Ishikawa (cell line): ENCODE measurements around the genes PPIAL4G, H2BC21 and BOLA1.

DNA sequence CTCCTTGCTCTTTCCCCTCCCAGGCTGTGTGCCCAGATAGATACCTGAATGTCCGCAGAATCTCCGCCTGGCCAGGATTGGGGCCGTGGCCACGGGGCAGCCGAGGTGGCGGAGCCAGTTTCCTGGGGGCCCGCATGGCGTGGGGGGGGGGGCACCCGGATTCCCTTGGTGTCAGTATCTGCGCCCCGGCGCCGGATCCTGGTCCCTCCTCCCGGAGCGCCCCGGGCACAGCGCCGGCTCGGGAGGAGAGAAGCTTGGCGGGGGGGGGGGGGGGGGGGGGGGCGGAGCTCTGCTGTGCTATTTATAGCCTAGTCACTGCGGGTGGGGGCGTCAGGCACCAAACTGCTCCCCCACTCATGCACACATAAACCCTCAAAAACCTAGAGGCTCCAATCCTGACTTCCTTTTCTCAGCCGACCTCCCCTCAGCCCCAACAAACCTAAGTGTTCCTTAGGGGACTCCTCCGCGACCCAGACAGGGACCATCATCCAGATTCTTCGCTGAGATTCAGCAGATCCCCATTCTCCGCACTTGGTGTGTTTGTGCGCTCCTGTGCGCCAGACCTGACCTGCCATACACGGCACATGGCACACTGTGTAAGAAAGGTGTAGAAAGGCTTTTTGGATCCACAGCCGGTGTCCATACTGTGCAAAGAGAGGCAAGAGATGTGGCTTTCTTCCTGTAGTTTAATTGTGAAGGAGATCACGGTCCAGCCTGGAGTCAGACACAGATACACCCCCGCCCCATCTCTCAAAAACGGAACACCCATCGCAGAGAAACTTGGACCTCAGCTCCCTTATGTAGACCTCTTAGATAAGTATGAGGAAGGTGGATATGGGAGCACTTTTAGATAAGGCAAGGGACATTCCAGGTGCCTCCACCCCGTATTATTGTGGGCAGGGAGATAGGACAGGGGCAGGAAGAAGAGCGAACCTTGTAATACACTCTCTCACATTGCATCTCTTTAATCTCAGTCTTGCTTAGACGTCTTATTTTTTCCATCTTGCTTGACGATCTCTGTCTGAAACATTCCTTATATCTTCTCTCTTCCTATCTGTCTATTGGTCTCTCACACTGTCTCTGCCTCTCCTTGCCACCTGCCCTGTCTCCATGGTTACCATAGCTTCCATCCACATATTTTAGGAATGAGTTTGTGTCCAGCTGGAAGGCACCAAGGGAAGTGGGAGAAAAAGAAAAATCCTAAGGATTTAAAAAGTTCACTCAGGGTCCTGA is 1.6 kb downstream of the ANKRD34A start:
- RRBS: no CpG with 5 or more reads among the region's 40 CpGs

DNA sequence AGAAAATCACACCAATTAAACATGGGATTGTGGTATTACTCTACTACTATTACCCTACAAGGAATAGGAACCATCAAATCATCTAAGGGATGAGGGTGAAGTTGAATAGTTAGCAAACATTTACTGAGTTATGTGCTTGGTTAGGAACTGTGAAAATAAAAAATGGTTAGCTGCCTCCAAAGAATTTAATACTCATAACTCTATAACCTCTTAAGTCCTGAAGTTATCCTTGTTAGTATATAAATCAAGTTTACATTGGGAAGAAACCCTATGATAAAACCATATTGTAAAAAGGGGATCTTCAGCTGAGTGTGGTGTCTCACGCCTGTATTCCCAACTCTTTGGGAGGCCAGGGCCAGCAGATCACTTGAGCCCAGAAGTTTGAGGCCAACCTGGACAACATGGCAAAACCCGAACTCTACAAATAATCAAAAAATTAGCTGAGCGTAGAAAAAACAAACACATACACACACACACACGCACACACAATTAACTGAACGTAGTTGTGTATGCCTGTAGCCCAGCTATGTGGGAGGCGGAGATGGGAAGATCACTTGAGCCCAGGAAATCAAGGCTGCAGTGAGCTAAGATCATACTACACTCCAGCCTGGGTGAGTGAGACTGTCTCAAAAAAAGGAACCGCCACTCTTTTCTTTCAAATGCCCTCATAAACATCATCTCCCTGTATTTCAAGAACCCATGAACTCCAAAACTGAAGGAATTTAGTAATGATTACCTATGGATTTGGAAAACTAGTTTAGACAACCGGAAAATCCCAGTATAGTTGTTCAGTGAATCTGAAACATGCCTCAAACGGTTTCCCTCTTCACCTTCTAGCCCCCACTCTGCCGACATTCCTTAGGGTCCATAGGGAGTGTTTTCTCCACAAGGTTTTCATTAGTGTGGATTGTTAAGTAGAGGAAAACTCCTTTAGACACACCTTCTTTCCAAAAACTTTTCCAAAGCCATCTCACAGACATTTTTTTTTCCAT is 4.6 kb downstream of the TXNIP start:
- RRBS: no CpG with 5 or more reads among the region's 10 CpGs

- RRBS: 60% methylated on average over 7 of the region's 61 CpGs
Measured at GRCh38 chr1:147072379-147073502, 99.5 kb downstream of the PRKAB2 start.

DNA sequence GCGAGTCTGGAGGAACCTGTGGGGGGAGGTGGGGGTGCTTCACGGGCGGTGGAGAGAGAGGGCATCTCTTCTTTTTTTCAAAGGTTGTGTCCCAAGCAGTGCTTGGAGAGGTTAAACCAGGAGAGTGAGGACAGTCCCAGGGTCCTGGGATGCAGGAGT is 59.1 kb downstream of the BCL9 start:
- RRBS: no CpG with 5 or more reads among the region's 3 CpGs

DNA sequence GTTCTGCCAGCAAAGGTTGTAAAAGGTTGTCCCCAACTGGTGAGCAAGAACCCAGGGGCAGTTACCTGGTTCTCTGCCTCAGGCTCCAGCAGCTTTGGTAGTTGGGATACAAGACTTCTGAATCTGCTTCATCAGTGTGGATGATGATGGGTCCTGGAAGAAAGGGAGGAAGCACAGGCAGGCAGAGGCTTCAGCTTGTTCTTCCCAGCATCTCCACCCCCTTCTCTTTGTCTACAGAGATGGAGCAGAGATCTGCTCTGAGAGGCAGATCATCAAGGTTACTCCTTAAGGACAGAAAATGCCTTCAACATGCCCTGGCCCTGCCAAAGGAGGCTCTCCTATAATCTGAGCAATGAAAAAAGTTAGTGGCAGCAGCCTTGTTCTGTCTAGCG is 15.2 kb downstream of the ACP6 start:
- RRBS: no CpG with 5 or more reads among the region's 1 CpG

- RRBS: no CpG with 5 or more reads among the region's 6 CpGs
Measured at GRCh38 chr1:147676219-147677291, 6.2 kb upstream of the ACP6 start.

DNA sequence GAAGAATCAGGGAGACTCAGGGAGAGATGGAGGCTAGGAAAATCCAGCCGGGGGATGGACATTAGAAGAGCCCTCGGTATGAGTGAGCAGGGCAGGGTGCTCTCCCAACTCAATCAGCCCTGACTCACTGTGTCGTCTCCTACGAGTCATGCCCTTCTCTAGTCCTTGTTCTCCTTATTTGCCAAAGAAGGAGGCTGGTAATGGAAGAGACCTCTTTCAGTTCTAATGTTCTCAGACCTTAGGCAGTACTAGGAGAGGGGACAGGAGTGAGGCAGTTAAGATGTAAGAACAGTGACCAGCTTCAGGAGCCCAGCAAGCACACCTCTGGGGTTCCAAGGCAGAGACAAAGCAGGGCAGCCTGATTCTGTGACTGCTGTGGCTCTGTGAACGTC is 10.9 kb upstream of the GJA5 start:
- RRBS: no CpG with 5 or more reads among the region's 5 CpGs

GRCh38 chr1:148385697-148386069 is 97.4 kb downstream of the PPIAL4G start:
- RRBS: no CpG with 5 or more reads among the region's 2 CpGs

DNA sequence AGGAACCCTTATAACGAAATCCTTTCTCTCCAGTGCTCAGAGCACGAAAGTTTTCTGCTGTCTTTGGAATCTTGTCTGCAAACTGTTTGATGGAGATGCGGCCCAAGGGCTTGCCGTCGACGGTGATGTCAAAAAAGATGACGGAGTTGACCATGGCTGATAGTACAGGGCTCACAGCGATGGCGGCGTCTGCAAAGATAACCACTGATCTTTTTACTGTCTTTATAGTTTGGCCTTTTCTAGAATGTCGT is at the start of gene PPIAL4G:
PPIAL4G (minus strand) TSS at position 204 of the 251 bp plus-strand sequence.
- RRBS: no CpG with 5 or more reads among the region's 11 CpGs

- RRBS: no CpG with 5 or more reads among the region's 66 CpGs
Measured at GRCh38 chr1:149607698-149608398, 24.2 kb downstream of the PPIAL4C start.

- RRBS: no CpG with 5 or more reads among the region's 17 CpGs
Measured at GRCh38 chr1:149708305-149708967, 74.1 kb upstream of the FCGR1A start.

- RRBS: no CpG with 5 or more reads among the region's 9 CpGs
Measured at GRCh38 chr1:149886582-149886762, at the start of gene H2BC21. Gene H2BC21 (minus strand): TSS chr1:149886682.

DNA sequence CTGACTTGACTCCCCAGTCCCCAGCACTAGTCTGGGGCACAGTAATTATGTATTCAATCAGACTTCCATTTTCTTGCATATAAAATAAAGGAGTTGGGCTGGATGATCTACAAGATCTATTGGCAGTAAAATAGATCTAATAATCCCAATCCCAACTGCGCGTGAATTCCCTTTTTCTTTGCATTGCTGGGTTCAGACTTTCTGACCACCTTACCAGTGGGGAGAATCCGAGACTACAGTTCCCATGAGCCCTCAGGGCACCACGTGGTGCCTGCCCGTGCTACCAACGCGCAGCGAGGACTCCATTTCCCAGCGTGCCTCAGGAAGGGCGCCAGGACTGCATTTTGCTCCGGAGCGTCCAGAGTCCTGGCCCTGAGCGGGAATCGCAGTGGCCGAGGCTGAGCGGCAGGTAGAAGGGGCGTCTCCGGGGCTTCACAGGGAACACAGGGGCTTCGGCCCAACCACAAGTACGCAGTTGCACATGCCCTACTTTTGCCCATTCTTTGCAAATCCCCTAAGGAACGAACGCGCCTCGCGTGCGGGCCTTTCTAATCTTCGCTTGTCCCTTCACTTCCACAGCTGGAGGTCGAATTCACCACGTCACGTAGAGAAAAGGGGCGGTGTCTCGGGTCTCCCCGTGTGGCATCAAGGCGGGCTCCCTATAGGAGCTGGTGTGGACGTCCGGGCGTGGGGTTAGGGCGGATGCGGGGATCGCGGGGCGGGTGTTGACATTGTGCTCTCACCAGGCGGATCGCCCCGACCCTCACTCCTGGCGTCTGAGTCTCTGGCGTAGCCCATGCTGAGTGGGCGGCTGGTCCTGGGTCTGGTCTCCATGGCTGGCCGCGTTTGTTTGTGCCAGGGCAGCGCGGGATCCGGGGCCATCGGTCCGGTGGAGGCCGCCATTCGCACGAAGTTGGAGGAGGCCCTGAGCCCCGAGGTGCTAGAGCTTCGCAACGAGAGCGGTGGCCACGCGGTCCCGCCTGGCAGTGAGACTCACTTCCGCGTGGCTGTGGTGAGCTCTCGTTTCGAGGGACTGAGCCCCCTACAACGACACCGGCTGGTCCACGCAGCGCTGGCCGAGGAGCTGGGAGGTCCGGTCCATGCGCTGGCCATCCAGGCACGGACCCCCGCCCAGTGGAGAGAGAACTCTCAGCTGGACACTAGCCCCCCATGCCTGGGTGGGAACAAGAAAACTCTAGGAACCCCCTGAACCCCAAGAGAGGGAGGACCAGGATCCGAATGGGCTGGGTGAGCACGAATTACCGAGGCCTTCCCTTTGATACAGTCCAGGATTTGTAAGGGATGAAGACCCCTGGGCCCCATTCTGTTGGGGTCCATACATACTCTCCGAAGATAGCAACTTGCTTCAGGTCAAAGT is at the start of gene BOLA1:
BOLA1 (plus strand) TSS at position 305 of the 1,378 bp plus-strand sequence.
- RRBS: 37% methylated on average over 13 of the region's 82 CpGs

GRCh38 chr1:149903559-149904421 is 4.4 kb downstream of the BOLA1 start:
- RRBS: no CpG with 5 or more reads among the region's 8 CpGs

DNA sequence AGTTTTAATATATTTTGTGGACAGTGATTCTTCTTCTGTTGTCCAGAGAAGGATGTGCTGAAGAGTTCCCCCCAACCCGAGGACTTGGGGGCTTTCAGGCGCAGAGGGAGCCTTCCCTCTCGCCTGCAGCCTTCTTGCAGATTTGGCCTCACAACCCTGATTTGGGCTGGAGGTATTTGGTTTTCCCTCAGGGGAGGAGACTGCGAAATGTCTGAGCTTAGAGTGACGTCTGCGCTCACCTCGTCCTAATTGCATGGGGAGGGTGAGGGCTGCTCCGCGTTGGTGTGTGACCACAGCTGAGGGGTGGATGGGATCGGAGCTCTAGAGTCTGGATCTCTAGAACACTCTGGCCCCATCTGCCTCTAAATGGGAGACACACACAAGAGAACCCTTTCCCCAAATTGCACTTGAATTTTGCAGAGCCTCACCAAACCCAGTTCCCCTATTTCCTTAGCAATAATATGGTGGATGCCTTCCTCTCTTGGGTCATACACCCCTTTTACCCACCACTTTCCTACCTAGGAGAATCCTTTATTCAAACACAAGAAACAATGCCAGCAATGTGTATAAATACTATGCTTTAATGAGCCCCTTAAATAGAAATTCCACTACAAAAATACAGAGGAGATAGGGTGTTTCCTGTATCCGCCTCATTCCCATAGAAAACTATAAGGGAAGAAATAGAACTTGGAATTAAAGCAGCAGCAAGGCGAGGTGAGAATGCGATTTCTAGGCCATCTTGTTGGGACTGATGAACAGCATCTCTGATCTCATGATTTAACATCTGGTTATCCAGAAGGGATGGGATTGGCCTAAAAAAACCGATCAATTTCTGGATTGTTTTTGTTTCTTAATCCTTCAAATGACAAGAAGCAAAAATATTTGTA is 730 bp upstream of the SF3B4 start:
- RRBS: no CpG with 5 or more reads among the region's 14 CpGs

- RRBS: no CpG with 5 or more reads among the region's 15 CpGs
Measured at GRCh38 chr1:149931179-149931988, 3.8 kb upstream of the SF3B4 start.

GRCh38 chr1:149956050-149957207 is 19.8 kb upstream of the MTMR11 start:
- RRBS: no CpG with 5 or more reads among the region's 23 CpGs

GRCh38 chr1:149995569-149996422 is 14.7 kb downstream of the OTUD7B start:
- RRBS: no CpG with 5 or more reads among the region's 6 CpGs

- RRBS: no CpG with 5 or more reads among the region's 11 CpGs
Measured at GRCh38 chr1:150148635-150149323, 937 bp upstream of the PLEKHO1 start.

GRCh38 chr1:150218574-150219060 is 17.3 kb downstream of the ANP32E start:
- RRBS: no CpG with 5 or more reads among the region's 2 CpGs